Fibroblast of the aortic adventitia (primary cell): ENCODE measurements around a stretch of chr3.

DNA sequence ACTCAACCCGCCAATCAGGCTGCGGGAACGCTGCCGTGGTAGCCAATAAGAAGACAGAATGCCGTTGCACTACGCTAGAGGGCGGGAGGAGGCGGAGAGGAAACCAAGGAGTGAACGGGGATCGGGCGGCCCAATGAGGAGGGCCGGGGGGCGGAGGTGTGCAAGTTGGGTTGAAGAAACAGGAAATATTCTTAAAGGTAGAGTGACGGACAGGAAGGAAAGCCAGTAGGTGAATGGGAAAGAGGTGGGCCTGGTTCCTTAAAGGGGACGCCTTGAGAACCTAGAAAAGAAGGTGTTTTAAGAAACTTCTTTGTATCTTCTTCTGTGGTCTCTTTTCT, 264 bp upstream of the USF3 start:
- CAGE, long polyA plus RNA, result no peak

- CAGE, long polyA plus RNA, result no peak
Observed at GRCh38 chr3:113948806-113949107, 944 bp downstream of the ZDHHC23 start.

DNA sequence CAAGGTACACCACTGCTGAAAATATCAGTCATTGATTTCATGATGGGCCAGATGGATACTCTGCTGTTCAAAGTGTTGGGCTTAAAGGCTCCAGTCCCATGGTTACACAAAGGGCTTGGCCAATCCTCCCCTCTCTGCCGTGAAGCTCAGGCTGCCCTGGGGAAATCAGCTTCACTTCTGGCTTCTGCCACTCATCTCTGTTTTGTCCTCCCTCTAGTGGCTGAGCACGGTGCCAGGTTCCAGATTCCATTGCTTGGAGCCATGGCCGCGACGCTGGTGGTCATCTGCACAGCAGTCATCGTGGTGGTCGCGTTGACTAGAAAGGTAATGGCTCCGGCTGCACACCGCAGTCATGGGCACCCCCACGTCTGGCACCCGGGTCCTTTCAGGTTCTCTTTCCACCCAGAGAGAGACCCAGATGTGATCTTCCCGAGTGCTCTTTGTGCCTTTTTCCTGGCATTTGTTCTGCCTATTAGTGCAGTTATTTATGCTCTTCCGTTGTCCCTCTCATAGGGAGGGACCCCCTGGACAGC, 5.6 kb downstream of the TIGIT start:
- CAGE, long polyA plus RNA, result no peak

GRCh38 chr3:114440604-114441215, 146.9 kb downstream of the TIGIT start:
- CAGE, long polyA plus RNA, result no peak

DNA sequence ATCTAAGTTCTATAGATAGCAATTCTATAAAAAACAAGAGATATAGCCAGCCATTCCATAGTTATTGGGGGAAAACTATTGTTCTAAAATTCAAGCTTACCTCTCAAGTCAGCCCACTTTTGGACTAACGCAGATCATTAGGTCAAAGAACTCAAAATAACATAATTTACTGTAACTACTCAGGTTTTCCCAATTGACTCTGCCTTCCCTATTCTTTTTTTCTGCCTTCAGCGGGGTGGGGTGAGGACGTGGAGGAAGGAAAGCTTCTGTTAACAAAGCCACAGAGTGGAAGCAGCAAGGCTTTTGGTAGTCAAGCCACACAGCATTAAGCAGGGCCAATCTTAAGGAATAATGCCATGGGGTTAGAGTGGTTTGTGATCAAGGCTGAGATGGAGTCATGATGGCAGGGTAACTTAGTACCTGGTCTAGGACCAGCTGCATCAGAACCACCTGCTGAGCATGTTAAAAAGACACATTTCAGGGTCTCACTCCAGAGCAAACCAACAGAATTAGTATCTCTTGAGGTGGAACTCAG, 277.5 kb downstream of the TIGIT start:
- CAGE, long polyA plus RNA, result no peak

DNA sequence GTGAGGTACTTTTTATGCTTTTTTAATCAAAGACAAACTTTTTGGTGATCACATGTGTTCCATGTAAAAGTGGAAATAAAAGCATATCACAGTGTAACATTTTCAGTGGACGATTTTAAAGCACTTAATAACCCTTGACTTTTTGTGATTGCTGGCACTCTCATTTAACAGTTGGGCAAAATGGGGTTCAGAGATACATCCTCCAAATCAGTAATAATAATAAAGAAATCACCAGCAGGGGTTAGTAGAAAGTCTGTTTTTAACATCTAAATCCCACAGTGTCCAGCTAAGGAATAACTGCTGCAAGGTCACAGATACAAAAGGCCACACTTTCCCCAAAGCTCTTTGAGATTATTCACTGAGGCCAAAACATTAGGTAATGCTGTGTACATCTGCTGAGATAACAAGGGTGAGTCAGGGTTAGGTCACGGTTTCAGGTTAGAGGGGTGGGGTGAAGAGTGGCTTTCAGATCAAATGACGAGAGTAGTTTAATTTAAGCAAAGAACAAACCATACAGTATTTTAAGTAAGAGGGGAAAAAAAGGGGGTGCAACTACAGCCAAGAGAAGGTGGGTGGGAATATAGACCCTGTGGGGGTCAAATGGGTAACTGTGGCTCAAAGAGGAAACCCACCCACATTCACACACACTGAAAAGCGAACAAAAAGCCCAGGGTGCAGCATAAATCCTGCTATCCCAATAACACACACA, 412.7 kb downstream of the TIGIT start:
- CAGE, long polyA plus RNA, result no peak

DNA sequence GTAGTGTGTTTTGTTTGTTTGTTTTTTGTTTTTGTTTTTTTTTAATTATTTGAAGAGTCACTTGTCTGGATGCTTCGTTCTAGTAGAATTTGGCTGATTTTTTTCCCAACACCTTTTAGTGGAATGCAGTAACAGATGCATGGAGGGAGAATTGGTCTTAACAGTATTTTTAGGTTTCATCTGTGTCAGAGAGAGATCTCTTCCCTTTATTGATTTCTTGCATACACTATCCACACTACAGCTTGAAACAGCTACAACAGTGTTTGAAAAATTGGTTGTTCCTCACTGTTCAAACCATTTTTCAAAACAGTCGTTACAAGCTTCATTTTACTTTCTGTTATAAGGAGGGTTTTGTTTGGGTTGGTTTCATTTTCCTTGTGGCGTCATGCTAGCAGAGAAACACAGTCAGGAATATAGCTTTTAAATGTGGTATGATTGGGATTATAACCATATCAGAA, 400.7 kb downstream of the ZBTB20 start:
- CAGE, long polyA plus RNA, result no peak

- CAGE, long polyA plus RNA, result no peak
Observed at GRCh38 chr3:114781917-114782434, 365.1 kb downstream of the ZBTB20 start.

GRCh38 chr3:114863729-114864160, 283.3 kb downstream of the ZBTB20 start:
- CAGE, long polyA plus RNA, result no peak

DNA sequence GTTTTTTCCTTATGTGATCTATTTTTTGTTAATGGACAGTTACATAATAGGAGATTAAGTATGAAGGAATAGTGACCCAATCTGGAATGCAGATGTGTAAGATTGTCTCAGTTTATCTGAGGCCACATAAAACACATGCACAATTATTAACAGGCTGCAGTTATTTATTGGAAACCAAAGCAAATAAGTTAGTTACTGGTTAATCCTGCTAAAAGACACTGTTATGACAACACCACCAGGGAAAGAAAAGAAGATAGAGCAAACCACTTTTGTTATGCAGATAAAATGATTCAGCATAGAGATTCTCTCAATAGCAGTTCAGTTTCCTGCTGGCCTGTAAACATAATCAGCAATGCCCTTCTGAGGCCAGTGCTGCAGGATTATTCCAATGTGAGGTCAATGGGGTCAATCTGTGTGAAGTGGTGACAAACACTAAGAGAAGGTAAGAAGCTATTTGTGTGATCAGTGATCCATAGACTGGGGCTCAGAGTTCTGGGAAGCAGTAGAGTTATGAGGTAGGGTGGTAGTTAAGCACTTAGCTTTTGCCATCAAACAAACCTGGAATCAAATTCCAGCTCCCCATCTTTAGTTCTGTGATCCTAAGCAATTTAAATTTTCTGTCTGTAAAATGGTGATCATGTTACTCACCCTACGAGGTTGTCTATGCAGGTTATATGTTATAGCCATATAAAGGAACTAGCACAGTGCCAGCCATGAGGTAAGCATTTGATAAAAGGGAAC, 244.3 kb downstream of the ZBTB20 start:
- CAGE, long polyA plus RNA, result no peak

DNA sequence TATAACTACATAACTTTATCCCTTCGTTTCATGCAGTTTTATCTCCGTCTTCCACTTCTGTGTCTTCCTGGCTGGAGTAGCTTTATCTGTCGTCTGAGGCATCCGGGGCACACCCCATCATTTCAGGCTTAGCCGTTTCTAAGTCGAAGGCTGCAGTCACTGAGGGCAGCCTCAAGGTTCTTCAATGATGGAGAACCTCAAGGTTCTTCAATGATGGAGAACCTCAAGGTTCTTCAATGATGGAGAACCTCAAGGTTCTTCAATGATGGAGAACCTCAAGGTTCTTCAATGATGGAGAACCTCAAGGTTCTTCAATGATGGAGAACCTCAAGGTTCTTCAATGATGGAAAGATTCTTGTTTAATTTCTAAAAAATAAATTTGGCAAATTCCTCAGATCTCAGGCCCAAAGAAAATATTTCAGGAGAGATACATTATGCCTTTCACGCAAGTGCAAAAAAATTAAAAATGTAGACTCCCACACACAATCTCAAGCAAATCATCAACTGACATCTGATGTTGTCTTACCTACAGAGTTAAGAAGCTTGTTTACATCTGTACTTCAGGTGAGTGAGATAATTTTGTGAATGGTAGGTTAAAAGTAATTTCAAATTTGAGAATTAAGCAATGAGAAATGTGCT, 218.8 kb downstream of the ZBTB20 start:
- CAGE, long polyA plus RNA, result no peak

GRCh38 chr3:115023300-115023870, 123.7 kb downstream of the ZBTB20 start:
- CAGE, long polyA plus RNA, result no peak

DNA sequence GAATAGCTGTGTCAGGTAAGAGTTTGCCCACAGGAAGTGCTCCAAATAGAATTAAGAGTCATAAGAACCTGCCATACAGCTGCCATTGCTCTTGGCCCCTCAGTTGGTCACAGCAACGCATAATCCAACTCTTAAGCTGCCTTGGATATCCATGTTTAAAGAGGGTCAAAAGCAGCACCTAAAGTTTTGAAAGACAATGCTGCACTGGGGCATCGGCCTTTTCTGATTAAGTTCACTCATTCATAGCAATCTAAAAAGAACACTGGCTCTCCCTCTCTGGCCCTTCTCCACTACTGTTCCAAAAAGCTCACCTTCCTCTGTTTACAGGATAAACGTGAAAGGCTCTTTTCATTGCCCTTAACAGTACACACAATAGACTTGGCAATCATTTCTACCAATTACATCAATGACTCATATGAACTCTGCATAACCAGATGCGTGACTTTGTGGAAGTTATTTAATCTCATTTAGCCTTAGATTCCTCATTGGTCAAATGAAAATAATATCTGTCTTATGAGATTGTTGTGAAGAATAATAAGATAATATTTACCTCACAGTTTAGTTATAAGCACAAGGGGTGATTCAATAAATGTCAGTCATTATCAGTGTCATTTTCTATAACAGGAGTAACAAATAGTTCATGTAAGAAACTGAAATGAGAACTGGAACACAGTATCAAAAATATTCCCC, 74.5 kb downstream of the ZBTB20 start:
- CAGE, long polyA plus RNA, result no peak

GRCh38 chr3:115085123-115085750, 61.9 kb downstream of the ZBTB20 start:
- CAGE, long polyA plus RNA, result no peak

DNA sequence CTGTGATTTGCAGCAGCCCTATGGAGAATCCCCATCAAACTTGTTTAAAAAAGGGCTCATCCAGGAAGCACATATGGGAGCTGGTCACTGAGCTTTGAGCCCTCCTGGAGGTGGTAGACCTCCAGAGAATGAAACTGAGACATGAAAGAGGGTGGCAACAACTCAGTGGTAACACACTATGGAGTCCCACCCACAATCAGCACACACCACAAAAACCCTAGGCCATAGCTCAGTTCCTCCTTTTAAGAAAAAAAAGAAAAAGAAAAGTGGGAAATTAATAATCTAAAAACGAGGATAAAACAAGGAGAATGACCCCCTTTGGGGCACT, 40.0 kb upstream of the ZBTB20 start:
- CAGE, long polyA plus RNA, result no peak

GRCh38 chr3:116434286-116434620, 11.0 kb downstream of the LSAMP start:
- CAGE, long polyA plus RNA, result no peak

DNA sequence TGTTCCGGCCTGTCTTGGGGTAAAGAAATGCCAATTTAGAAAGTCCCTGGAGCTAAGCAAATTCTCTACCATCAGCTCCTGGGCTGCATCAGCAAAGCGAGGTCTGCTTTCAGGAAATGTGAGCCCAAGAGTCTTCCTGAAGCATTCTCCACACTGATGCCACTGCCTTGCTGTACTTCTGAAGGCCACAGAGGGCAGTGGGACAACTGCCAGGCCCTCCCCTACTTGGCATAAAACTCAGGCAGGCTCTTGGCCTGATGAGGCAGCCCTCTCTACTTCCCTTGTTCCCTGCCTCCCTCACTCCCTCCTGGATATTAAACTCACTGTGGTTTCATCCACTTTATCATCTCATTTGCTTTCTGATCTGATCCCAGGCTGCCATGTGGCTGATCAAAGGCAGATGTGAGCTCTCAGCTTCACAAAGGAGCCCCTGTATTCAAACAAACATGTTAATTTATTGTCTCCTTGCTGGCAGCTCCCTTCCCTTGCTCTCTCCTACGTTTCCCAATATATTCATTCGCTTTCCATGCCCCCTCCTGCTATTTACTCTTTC, 533.5 kb downstream of the IGSF11 start:
- CAGE, long polyA plus RNA, result no peak

DNA sequence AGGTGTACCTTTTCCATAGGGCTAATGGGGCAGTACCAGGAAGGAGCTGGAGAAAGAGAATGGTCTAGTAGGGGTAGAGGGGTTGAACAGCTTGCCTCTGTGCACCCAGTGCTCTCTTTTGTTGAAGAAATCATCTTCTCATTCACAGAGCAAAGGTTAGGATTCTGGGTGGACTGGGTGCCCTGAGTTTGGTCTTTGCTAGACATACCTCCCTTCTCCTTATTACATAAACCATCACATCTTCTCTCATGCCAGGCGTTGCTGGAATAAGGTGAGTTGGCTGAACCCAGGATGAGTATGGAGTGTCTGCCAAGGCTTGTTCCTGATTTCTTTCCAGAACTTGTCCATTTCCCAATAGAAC, 292.1 kb downstream of the IGSF11 start:
- CAGE, long polyA plus RNA, result no peak

GRCh38 chr3:118810594-118811047, 224.0 kb downstream of the IGSF11 start:
- CAGE, long polyA plus RNA, result no peak

- CAGE, long polyA plus RNA, result no peak
Observed at GRCh38 chr3:119033182-119033916, 1.3 kb downstream of the IGSF11 start.